Daoy (cell line): ENCODE measurements around a stretch of chr1.

- RAMPAGE, long total RNA: no peak
These were observed 62.2 kb downstream of the DNTTIP2 start for GRCh38 chr1:93816740-93817271.

DNA sequence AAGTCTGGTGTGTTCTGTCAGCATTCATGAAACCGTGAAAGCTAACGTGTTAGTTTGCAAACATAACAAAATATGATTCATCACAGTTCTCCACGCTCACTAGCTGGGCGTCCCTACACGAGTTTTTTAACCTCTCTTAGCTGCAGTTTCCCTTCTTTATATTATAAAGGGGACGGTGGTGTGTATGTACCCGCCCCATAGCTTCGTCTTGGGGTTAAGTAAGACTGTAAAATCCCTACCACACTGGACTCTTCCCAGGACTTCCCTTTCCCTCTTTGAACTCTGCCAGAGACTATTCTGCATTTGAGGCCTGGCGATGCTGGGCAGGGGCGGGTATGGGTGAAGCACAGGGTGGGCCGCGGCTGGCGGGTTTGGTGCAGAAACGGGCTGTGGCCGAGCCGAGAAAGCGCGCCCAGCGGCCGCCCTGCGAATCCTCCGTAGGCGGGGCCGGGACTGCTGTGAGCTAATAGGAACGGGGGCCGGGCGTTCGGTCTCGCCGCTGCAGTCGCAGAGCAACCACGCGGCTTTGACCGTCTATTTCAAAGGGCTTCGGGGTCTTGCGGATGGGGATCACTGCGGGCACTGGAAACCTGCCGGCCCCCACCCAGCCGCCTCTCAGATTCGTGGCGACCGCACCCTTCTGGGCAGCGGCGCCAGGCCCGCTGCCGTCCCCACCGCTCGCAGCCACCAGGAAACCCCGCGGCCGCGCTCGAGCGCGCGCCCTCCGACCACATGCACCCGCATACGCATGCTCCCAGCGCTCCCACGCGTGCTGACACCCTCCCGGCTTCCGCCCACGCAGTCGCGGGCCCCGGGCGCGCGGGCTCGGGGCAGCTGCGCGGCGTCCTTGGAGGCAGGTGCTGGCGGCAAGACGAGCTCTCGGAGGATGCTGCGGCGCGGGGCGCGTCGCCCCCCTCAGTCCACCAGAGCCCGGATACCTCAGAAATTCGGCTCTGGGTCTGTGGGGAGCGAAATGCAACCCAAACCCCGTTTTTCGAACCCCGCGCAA lies 32.8 kb downstream of the DNTTIP2 start:
- RAMPAGE, long total RNA: no peak

GRCh38 chr1:93896487-93897205 lies 12.6 kb downstream of the GCLM start:
- RAMPAGE, long total RNA: no peak

DNA sequence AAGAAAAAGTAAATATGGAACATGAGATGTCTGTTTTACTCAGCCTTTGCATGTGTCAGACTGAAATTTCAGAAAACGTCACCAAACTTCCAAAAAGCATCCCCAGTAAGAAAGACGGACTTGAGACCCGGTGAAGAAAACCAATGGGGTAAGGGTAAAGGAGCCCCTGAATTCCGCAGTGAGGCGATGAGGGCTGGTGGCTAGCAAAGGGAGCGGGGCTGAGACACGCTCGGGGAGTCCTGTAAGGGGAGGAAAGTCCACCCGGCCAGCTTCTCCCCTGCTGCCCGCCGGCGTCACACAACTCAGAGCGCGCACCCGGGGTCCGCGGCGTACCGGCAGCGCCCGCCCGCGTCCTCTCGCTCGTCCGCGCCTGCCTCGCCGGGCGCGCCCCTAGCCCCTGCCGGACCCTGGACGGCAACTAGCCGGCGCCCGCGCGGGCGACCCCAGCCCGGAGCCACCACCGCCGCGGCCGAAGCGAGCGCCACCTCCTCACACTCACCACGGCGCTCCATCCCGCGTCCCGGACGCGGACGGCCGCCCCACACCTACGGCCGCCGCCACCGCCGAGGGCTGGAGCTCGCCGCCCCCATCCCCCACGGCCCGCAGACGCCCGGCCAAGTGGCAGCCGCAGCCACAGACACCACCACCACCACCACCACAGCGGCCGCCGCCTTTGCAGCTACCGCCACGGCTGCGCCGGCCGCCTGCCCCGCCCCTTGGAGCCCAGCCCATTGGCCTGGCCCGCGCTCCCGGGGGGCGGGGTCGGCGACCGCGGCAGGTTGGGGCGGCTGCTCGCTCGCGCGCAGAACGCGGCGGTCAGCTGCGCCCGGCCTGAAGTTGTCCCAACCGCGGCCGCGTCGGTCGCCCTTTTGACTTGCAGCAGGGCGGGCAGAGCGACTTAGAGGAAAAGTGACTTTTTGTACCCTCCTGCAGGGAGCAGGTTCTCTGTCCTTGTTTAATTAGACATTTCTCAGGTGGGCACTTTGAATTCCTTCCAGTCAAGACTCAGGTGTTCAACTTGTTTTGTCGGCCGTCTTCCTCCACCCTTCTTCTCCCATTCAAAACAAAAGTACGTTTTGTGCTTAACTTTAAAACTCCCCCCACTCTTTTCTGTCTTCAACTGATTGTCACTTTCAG lies 10.1 kb upstream of the ARHGAP29 start:
- RAMPAGE, long total RNA: no peak

- RAMPAGE, long total RNA: no peak
These were observed 57.3 kb downstream of the ABCD3 start for GRCh38 chr1:94475286-94476152.

DNA sequence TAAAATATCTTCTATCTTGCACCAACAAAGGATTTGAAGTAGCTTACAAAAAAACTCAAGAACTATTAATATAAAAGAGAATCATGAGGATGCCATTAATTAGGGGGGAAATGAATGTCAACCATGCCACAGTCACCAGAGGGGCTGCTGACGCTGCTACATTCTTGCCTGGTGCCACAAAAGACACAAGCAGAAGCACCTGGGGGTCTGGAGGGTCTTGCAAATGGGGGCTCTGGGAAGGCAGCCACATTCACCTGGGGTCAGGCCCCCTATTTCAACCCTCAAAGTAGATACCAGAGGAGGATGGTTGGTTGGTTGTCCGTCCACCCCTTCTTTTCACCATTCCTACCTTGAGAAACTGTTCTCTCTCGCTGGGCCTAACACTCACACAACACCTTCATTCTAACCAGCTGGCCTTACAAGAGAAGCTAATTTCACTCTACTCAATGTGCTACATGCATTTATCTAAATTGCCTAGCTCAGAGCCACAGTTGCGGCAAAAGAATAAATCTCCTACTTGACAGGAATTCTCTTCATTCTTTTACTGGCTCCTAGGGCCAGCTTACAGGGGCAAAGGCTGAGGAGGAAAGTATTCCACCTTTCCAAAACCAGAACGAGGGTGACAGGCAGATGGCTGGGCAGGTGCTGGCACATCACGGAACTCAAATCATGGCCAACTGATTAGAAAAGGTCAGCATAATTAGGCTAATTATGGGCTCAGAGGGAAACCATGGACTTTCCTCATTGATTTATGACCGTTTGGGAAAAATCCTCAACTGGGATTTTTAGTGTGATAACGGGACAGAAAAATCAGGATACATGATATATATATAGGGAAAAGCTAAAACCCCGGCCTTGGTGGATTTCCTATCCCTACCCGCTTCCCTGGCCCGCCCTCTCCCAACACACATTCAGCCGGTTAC lies 6.5 kb downstream of the F3 start:
- RAMPAGE, long total RNA: no peak

DNA sequence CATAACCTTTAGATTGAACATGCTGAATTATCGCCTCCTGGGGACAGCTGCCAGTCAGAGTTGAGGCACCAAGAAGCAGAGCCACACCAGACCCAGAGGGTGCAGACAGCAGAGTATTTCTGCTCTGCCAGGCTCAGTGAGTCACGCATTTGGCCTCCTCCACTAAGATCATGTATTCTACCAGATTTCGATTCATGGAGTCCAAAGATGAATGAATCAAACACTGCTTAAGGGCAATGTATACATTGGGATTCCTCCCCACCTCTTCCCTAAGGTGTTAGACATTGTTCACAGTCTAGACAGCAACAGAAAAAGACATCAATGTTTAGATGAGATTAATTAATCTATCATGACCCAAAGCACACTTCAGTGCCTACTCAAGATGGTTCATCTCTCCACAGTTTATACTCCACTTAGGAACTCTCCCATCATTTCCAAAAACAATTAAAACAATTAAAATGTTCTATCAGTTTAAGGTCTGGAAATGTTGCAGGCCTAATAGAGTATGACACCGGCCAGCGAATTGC lies 1.9 kb downstream of the F3 start:
- RAMPAGE, long total RNA: no peak

- RAMPAGE, long total RNA: no peak
These were observed 10.7 kb upstream of the F3 start for GRCh38 chr1:94552049-94552773.

GRCh38 chr1:94734771-94736096 lies 84.9 kb upstream of the SLC44A3 start:
- RAMPAGE, long total RNA: no peak

GRCh38 chr1:94783305-94784097 lies 36.7 kb upstream of the SLC44A3 start:
- RAMPAGE, long total RNA: no peak

- RAMPAGE, long total RNA: no peak
These were observed 18.0 kb upstream of the SLC44A3 start for GRCh38 chr1:94801872-94802766.

GRCh38 chr1:94854304-94855333 lies 34.5 kb downstream of the SLC44A3 start:
- RAMPAGE, long total RNA: no peak

DNA sequence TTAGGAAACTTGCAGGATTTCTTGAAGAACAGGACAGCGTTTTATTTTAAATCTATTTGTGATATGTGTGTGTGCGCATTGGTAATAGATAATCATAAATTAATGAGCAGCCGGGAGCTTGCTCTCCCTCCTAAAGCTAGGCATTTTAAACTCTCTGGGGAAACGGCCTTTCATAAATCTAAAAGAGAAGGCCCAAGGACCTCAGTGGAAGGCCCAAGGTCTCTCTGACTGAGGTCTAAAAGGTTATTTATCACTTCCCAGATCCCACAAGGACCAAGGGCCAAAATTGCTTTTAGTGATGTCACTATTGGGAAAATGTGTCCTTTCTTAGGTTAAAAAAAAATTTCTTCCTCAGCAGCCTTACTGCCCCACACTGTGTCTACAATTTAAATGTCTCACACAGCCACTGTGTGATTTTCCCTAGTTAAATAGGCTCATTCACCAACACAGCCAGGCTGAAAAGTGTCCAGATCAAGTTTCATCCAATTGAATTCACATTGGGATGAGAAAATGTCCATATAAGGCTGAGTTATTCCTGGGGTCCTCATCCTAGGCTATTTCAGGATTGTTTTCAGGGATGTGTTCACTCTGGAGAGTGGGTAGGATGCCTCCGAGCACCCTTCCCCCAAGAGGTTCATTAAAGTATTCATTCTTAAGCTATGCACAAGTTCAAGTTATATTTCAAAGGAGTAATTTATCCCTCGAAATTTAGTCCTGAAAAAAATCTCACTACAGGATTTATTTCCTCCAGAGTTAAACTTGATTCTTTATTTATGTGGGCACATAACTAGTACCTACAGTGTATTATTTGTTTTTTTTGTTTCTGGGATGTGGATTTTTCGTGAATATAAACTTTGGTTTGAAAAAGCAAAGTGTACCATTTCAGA lies 46.2 kb downstream of the SLC44A3 start:
- RAMPAGE, long total RNA: no peak

DNA sequence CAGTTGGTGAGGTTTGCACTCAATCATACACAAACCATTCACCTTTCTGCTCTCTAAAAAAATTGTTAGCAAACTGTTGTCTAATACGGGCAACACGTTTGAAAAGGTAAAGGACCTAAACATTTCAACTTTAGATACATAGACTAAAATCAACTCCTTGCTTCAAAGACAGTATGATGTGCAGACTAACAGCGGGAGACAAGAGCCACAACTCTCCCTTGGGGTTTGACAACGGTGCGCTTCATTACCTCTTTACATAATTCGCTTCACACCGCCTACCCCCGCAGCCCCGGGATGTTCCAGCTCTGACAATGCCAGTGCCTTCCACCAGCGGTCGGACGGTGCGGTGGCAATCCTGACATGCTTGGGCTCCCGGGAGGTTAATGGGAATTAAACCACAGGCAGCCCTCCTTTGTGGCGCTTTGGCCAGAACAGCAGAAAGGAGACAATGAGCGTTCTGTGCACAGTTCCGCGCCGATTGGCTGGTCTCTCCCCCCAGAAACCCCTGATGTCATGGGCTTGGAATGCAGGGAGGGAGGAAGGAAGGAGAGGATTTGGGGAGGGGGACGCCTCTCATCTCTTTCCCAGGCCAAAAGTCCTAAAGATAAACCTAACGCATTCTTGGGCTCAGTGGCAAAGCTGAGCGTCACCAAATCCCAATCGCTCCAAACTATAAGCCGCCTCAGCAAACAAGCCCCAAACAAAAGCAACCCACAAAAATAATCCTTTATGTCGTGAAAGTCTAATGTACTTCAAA lies 1.3 kb downstream of the CNN3 start:
- RAMPAGE, long total RNA: no peak

- RAMPAGE, long total RNA: no peak
These were observed 75.0 kb downstream of the PTBP2 start for GRCh38 chr1:96796231-96797301.

GRCh38 chr1:97849308-97849755 lies 71.5 kb downstream of the DPYD start:
- RAMPAGE, long total RNA: no peak

- RAMPAGE, long total RNA: no peak
These were observed 71.9 kb downstream of the SNX7 start for GRCh38 chr1:98733235-98733941.

GRCh38 chr1:99657096-99657557 lies 11.2 kb downstream of the PALMD start:
- RAMPAGE, long total RNA: no peak

- RAMPAGE, long total RNA: no peak
These were observed 1.2 kb upstream of the MFSD14A start for GRCh38 chr1:100036572-100037200.

DNA sequence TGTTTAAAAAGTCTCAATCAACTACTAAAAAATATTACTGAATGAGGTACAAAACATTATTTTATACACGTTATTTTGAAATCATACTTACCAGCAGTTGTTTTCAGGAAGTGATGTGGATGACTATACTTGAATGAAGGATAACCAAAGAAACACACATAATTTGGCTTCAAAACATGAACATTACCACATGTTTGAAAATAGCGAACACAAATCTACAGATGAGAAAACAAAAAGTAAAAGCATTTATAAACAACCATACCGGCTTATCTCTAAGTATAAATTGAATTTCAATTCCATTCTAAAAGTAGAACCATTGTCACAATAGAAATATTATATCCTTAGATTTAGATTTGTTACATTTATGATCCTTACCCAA lies 9.0 kb downstream of the DBT start:
- RAMPAGE, long total RNA: no peak